ENCODE results near the genes MCU and SYNPO2L.

DNA sequence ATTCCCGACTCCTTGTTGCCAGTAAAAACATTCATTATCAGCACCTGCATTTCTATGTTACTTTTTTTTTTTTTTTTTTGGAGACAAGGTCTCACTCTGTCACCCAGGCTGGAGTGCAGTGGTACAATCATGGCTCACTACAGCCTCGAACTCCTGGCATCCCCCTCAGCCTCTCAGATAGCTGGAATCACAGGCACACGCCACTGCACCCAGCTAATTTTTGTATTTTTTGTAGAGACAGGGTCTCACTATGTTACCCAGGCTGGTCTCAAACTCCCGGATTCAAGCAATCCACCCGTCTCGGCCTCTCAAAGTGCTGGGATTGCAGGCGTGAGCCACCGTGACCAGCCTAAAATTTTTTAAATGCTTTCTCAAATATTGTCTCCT lies 18.9 kb downstream of the SPOCK2 start:
- RRBS, result no CpG with 5 or more reads among the region's 8 CpGs

DNA sequence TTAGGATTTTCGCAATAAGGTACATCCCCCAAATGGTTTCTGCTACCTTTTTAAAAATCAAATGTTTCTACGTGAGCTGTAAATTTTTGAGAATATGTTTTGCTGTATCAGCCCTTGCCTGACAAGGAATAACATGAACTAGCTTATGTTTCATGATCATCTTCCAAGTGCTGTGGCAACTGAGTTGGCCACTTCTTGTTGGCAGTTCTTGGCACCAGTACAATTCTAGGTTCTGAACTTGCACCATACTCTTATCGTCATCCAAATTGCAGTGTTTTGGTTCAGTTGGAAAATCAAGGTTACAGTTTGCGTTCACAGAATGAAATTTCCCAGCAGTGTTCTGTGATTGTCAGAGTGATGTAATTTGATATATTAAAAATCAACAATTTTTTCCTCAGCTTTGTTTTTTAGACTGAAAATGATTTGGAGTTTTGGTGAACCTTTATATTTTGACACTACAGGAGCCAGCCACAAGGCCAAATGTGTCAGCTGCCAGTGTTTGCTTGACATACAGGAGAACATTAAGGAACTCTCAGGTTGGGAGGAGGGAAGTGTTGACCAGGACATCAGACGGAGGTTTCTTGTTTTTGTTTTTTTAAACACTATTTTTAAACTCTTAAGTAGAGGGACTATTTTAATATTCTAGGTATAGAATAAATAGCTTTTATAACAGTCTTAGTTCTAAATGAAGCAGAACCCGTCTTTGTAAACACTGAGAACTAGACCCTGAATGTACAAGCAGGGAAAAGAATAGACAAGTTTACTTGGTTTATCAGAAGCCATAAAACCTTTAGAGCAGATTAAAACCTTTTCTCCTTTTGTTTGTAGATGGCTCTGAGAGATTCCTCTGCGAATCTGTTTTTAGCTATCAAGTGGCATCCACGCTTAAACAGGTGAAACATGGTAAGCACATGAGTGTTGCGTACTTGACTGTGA lies 13.7 kb upstream of the ASCC1 start:
- RRBS, result no CpG with 5 or more reads among the region's 9 CpGs

GRCh38 chr10:72235765-72236494 lies 19.9 kb upstream of the ASCC1 start:
- RRBS, result no CpG with 5 or more reads among the region's 5 CpGs

- RRBS, result no CpG with 5 or more reads among the region's 69 CpGs
Measured at GRCh38 chr10:72297590-72298545, 24.1 kb downstream of the DDIT4 start.

DNA sequence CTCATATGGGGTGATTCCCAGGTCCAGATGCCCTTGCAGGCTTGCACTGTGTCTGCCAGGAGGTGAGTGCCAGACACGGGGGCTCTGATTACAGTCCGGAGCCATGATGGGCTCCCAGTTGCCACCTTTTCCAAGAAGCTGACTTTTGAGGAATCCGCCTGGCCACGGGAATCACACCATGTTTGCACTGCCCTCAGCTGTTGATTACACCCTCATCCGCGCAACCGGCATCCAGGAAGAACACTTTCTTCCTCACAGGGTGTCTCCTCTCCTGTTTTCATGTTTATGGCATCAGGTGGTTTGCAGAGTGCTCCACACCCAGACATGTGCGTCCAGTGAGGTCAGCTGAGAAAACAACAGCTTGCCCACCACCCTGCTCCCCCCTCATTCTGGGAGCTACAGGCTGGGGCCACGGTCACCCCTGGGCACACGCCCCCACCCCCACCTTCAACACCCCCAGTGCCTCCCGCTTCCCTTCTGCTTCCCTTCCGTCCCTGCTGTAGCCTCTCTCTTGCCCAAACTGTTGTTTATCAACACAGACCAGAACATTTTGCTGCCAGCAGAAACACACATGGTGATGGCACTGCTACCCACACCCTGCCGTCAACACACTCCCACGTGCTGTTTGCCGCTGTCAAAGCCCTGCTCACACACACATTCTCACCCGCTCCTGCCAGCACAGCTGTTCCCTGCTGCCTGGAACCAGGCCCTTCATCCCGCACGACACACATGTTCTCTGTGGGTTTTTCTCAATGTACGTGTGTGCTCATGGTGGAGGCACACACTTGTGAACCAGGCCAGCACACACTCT lies 35.8 kb downstream of the DDIT4 start:
- RRBS, result no CpG with 5 or more reads among the region's 19 CpGs

- RRBS, result no CpG with 5 or more reads among the region's 14 CpGs
Measured at GRCh38 chr10:72323851-72324416, 30.8 kb downstream of the DNAJB12 start.

GRCh38 chr10:72353935-72354447 lies 728 bp downstream of the DNAJB12 start:
- RRBS, result 1% methylated on average over 9 of the region's 27 CpGs

DNA sequence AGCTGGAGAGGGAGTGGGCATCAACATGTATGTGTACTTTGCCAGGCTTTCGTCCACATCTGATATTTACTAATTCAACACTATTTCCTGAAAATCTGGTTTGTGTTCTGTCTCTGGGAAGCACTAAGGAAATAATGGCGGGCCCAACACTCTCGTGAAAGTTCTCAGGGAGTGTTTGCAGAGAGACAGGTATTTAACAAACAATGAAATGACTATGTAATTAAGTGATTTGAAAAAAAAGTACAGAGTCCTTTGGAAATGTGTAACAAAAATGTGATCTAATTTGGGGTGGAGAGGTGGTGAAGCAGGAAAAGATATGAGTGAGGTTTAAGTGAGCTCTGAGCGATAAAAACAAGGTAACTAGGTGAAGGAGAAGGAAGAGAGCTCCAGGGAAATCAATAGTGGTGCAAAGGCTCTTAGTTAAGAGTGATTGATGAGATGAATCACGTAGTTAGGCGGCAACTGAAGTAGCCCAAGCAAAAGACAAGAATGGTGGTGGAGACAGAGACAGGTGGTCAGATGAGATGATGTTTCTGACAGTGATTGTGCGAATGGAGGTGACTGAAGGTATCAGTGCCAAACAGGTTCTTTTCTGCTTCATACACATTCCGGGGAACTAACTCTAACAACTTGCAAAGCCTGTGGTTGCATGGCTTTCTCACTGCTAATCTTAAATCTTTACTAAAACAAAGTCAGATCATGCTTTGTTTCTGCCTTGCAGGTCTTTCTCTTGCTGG lies 95.4 kb upstream of the DNAJB12 start:
- RRBS, result no CpG with 5 or more reads among the region's 8 CpGs

DNA sequence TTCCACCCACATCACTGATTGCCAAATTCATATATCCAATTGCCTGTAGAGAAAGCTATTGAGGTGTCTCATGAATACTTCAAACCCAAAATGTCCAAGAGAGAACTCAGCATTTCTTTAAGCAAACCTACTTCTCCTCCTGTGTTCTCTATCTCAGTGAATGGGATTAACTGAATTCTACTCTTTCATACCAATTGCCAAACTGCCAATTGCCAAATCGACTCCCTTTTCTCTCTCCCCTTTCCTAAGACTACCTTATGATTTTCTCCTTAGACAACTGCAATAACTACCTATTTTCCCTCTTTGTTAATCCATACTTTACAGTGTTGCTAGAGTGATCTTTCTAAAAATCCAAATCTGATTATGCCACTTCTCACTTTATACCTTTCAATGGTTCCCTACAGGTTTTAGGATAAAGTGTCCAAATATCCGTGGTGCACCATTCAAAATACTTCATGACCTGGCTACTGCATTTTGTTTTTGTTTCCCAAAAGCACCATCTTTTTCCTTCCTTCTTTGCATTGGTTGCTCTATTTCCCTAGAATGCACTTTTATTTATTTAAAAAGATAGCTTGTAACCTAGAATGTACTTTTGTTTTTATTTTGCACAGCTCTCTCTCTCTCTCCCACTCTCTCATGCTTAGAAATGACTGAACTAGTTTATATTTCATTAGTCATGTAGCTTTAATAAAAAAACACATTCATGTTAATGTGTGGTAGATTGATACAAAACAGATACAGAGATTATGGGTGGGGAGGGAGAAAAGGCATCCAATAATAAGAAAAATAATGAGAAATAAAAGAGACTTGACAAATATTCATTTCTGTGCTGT lies 105.2 kb upstream of the DNAJB12 start:
- RRBS, result no CpG with 5 or more reads among the region's 2 CpGs

DNA sequence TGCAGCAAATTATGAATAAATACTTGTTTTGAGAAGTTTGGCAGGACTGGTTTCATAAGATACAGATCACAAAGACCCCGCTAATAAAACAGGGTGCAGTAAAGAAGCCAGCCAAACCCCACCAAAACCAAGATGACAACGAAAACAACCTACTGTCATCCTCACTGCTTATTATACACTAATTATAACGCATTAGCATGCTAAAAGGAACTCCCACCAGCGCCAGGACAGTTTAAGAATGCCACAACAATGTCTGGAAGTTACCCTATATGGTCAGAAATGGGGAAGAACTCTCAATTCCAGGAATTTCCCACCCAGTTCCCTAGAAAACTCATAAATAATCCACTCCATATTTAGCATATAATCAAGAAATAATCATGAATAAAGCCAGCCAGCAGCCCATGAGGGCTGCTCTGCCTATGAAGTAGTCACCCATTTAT lies 20.8 kb downstream of the MICU1 start:
- RRBS, result no CpG with 5 or more reads among the region's 4 CpGs

- RRBS, result under 1% methylated on average over 13 of the region's 92 CpGs
Measured at GRCh38 chr10:72692066-72693038, at the start of gene MCU. Gene MCU (plus strand): TSS chr10:72692143.

DNA sequence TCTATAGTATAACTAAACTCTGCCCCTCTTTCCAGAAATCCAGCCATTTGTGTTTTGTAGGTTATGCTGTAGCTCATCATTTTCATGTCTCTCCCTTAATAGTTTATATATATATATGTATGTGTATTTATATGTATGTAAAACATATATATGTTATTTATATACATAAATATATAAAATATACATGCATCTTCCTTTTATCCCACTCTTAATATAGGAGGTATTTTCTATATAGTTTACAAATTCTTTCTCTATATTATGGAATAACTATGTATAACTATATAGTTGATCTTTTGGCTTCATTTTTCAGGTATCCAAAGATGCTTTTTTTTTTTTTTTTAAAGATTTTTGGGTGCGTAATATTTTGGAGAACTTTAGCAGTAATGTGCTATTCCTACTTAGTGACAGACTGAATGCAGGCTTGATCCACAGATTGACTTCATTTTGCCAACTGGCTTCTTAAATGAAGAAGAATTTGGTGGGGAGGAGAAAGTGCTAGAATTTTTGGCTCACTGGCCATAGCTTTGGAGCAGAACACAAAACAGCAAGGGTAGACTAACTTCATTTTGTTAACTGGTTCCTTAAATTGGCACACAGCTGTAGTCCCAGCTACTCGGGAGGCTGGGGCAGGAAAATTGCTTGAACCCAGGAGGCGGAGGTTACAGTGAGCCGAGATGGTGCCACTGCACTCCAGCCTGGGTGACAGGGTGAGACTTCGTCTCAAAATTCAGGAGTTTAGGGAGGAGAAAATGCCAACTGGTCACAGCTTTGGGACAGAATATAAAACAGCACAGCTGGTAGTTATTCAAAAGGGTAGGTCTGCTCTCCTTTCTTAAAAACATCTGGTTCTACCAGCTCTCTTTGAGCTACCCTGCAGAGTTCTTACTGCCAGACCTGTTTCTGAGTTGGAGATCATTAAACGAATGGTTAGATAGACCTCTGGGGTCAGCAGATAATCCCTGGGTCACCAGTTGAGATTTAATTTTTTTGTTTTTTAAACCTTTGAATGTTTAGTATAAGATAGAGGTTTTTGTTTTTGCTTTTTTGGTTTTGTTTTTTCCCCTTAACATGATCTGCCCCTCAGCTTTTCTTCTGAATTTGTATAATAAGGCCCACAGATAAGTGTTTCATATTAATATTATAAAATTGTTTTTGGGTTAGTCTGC lies 52.3 kb downstream of the MCU start:
- RRBS, result no CpG with 5 or more reads among the region's 6 CpGs

- RRBS, result no CpG with 5 or more reads among the region's 3 CpGs
Measured at GRCh38 chr10:73262070-73262504, 9.6 kb upstream of the MRPS16 start.

- RRBS, result no CpG with 5 or more reads among the region's 1 CpG
Measured at GRCh38 chr10:73586277-73586704, 4.9 kb downstream of the USP54 start.

GRCh38 chr10:73624800-73625268 lies 16.4 kb downstream of the MYOZ1 start:
- RRBS, result no CpG with 5 or more reads among the region's 8 CpGs

DNA sequence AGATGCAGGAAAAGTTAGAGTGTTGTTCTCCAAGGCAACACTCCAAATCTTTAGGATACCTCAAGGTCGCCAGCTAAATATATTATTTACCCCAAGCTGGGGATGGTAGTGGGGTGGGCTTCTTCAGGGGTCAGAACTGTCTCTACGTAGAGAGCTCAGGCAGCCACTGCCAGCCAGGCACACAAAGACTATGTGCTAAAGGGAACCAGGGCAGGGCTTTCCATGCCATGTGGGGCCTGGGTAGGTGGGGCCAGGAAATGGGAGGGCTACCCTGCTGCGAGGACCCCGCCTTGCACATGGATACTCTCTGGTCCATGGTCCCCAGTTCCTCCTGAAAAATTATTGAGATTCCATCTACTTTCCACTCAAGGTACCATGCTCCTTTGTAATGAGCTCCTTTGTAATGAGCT lies 6.0 kb downstream of the SYNPO2L start:
- RRBS, result no CpG with 5 or more reads among the region's 4 CpGs

- RRBS, result 86% methylated on average over 4 of the region's 9 CpGs
Measured at GRCh38 chr10:73655850-73656307, at the start of gene SYNPO2L. Gene SYNPO2L (minus strand): TSS chr10:73656029.

GRCh38 chr10:73763202-73764192 lies 8.6 kb upstream of the FUT11 start:
- RRBS, result no CpG with 5 or more reads among the region's 7 CpGs

DNA sequence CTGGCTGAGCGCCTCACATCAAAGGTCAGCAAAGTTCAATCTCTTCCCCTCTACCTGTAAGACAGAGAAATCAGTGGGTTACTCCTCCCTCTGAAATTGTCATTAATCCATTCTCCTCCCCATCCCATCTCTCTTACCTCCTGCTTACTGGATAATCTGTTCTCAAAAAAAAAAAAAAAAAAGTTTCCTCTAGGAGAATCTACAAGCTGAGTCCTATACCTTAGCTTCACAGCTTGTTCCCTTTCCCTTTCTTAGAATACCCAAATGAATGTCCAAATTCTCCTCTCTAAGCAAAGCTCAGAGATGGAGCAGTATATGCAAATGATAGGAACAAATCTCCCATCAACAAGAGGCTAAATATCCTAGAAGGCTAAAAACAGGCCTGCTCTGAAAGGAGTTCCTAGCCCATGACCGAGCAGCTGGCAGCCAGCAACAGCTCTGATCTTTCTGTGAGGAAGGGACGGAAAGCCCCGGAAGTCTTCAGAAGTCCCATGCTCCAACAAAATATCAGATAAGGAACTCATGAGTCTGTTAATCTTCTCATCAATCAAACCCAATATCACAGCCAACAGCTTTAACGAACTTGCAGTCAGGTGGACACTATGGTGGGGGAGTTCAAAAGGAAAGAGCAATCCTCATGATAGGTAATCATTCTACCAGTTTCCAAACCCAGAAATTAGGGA lies 2.6 kb downstream of the NDST2 start:
- RRBS, result no CpG with 5 or more reads among the region's 5 CpGs

- RRBS, result no CpG with 5 or more reads among the region's 11 CpGs
Measured at GRCh38 chr10:73867294-73867886, 7.0 kb downstream of the CAMK2G start.

All from AG09319 (cell line).